NT2/D1 (cell line): ENCODE data around the genes COBL and SEC61G.

DNA sequence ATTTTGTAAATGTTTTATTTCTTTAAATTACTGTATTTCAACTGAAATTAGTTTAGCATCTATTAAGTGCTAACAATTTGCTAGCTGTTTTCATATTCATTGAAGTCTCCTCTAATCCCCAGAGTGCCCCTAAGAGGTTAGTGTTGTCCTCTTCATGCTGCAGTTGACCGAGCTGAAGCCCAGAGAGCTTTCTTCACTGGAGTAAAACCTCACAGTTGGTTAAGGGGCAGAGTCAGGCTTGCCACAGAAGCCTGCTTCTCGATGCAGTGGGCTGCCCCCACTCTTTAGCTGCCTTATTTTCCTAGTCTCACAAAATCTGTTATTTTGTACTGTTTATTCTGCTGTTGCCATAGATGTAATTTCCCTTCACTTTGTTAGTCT is 53.6 kb downstream of the SPATA48 start:
- RRBS, 2 experiments, result no CpG with 5 or more reads among the region's 2 CpGs

DNA sequence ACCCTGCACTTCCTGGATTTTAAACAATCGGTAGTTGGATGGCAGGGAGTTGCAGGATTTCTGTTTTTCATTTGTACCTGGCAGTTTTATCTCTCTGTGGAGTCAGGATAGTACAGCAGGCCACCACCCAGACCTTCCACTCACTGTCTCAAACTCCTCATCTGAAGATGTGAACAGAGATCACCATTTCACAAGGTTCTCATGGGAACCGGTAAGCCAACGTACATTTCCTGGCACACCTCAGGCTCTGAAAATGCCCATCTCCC is 42.2 kb upstream of the IKZF1 start:
- RRBS, 2 experiments, result no CpG with 5 or more reads among the region's 3 CpGs

GRCh38 chr7:50351108-50351795 is 46.7 kb downstream of the IKZF1 start:
- RRBS, 2 experiments, result no CpG with 5 or more reads among the region's 3 CpGs

DNA sequence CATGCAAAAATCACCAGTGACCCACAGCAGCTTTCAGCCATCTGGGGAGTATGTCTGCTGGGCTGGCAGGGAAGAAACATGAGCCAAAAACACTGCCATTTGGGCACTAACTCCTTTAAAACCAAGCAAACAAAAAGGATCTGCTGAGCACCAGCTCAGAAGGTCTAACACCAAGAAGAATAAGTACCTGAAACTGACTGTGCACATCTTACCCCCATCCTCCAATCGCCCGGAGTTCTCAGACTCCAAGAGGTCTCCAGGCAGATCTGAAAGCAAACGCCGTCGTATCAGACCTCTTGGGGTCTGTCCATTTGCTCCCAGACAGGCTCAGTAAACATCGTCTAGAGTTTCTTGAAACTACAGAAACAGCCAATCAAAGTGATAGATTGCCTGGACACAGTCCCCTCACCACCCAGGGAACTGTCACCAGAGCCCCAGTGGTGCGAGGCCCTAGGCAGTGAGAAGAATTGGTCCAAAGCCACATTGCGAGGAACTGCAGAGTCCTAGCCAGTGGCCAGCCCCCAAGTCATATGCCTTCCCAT is 80.3 kb upstream of the DDC start:
- RRBS, 2 experiments, result no CpG with 5 or more reads among the region's 8 CpGs

- RRBS, 2 experiments, result no CpG with 5 or more reads among the region's 16 CpGs
These were observed 92.3 kb upstream of the DDC start for GRCh38 chr7:50657209-50658279.

- RRBS, 2 experiments, result no CpG with 5 or more reads among the region's 9 CpGs
These were observed 58.7 kb downstream of the GRB10 start for GRCh38 chr7:50723969-50724418.

- RRBS, 2 experiments, result no CpG with 5 or more reads among the region's 7 CpGs
These were observed 56.9 kb downstream of the GRB10 start for GRCh38 chr7:50725692-50726374.

DNA sequence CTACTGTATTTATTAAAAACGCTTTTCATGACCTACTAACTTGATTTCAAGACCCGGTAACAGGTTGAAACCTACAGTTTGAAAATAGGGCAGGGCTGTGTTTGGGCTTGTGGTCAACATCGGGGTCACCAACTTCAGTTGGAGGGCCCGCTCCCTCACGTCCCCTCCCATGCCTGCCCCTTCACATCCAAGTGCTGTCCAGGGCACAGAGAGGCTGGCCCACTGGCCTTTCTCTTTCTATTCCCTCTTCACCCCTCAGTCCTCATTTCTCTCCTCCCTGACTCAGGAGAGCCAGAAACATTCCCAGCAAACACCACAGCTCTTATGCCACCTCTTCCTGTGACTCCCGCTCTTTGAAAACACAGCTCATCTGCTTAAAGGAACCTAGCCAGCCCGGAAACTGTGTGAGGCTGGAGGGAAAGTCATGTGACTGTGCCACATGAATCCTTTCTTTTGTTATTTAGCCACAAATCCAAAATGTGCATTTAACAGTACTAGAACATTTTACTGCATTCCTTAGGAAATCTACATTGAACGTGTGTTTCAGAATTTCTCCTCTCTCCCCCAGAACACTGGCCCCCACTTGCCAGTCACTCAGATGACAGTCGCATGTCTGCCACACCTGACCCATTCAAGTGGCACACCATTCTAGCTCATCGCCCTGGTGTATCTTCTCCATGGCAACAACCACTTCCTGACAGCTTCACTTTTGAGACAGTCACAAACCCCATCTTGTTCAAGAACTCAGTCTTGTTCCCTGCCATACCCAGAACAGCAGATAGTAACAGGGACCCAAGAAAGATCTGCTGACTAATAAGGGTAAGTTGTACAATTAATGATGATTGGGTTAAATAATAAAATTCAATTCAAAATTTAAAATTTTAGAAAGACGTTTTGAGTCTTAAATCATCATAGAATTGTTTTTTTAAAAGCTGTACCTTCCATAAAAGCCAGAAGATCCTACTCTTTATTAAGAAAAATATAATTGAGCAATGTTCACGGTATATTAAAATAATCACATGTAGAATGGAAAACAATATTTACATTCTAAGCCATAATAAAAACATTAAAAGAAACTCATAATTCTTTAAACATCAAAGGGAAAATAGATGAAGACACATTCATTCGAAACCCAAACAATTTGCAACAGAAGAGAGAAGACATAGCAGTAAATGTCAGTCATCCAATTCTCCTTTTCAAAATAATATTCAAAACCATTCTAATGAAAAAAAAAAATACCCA is 42.7 kb downstream of the GRB10 start:
- RRBS, 2 experiments, result no CpG with 5 or more reads among the region's 13 CpGs

DNA sequence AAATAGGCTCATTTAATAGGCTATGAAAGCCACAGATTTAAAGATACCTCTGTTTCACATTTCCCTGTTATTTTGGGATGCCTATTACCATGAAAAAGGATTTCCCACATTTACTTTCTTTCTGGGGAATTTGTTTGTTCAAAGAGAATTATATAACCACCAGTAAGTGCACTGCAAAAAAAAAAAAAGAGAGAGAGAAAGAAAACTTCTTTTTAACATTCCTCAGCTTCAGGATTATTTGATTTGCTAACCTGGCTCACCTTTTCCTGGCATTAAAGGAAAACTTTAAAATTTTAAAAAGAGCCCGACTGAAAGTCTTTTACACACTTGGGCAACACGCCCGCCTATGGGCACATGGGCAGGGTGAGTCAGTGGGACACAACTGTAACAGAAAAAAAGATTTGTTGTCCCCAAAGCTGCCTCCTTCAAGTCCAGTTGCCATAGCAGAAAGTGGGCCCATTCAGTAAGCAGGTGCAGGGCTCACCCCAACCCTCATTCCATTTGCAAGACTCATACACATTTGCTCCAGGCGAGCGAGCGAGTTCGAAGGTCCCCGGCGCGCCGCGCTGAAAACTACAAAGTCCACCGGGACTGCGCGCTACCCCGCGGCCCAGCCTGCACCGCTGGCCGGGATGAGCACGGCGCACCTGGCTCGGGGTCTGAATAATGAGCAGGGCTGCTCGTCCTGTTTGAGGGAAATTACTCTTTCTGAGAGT is 1.4 kb downstream of the COBL start:
- RRBS, 2 experiments, result 1 to 3% methylated on average over 7 of the region's 23 CpGs

DNA sequence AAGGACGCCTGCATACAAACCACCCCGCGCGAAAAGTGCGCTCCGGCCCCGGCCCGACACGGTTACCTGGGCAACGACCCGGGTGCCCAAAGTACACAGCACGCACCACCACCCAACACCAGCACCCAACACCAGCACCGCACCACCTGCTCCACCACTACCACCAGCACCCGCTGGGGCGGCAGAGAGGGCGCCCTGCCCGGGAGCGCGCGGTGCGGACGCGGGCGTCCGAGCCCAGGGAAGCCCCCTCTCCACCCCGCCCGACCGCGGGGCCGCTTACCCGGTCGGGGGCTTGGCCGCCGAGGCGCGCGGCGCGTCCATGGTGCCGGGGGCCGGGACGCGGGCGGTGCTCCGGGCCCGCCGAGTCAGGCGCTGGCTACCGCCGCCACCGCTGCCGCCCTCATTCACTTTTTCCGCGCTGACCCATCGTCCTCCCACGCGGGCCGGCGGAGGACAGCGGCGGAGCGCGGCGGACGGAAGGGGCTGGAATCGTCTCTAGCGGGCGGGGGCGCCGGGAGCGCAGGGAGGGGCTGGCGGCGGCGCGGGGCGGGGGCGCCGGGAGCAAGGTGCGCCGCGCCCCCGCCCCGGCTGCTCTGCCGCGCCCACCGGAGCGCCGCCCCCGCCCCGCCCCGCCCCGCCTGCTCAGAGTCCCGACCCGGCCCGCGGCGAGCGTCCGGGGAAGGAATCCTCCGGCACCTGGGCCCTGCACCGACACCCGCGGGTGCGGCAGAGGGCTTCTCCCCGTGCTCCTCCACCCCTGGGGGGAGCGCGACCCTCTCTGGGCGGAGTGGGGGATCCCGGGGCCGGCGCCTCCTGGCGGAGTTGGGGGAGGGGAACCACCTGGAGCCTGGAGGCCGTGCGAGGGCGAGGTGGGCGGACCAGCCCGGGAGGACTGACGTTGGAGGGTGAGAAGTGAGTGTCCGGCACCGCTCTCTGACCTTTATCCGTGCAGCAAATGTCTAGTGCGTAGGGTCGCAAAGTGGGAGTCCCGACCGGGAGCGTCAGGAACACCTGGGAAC is at the start of gene COBL:
Gene COBL (minus strand): TSS at position 497 of the 1,019 bp plus-strand sequence.
- RRBS, 2 experiments, result 1 to 2% methylated on average over 78 to 86 of the region's 126 CpGs

DNA sequence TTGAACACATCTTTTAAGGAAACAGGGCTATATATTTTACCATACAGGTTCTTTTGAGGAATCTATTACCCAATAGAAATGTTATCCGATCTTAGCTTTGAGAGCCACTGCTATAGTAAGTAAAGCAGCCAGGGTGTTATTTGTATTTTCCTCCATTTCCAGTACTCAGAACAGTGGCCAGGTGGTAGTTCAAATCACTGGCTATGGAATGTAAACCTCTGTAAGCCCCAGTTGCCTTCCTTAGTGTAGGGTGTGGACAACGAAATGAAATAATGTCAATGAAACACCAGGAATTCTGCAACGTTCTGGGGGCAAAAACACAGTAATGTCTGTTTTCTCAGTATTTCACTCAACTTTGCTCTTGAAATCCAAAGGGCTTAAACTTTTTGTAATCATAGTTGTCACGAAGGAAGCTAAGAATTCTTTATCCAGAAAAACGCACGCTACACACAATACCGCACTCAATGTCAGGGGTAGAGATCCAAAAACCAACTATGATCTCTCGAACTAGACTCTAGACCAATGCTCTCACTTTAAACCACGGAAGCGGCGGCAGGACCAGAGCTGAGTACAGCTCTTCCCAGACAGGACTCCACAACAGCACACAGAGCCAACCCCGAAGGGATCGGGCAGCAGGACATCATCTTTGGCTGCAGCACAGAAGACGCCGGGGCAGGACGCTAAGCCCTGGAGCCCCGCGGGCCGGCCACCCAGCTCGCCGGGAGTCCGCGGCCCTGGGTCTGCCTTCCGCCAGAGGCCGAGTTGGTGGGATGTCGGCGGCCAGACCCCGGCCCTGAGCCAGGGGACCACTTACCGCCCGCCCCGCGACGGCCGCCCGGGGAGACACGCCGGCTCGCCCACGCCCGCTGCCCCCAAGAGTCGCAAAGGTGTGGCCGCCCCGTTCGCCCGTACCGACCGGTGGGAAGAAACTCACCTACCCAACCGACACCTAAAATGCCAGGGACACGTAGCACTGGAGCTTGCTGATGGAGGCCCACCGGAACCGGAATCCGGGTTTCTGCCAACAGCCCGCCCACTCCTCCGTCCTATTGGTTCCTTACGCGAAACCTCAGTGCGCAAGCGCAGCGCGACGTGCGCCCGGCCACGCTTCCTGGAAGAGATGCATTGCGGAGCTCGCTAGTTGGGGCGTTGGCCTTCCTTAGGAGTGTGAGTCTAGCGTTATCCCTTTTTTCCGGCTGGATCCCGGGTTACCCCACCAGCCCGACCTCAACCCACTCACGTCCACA is at the start of gene SEC61G:
Gene SEC61G (minus strand): TSS at position 988 of the 1,247 bp plus-strand sequence.
- RRBS, 2 experiments, result 1 to 2% methylated on average over 48 of the region's 72 CpGs

- RRBS, 2 experiments, result no CpG with 5 or more reads among the region's 1 CpG
These were observed 122.7 kb upstream of the SEC61G start for GRCh38 chr7:54881796-54882044.

GRCh38 chr7:55021610-55022339 is 3.0 kb downstream of the EGFR start:
- RRBS, 2 experiments, result 82 to 95% methylated on average over 3 of the region's 13 CpGs

DNA sequence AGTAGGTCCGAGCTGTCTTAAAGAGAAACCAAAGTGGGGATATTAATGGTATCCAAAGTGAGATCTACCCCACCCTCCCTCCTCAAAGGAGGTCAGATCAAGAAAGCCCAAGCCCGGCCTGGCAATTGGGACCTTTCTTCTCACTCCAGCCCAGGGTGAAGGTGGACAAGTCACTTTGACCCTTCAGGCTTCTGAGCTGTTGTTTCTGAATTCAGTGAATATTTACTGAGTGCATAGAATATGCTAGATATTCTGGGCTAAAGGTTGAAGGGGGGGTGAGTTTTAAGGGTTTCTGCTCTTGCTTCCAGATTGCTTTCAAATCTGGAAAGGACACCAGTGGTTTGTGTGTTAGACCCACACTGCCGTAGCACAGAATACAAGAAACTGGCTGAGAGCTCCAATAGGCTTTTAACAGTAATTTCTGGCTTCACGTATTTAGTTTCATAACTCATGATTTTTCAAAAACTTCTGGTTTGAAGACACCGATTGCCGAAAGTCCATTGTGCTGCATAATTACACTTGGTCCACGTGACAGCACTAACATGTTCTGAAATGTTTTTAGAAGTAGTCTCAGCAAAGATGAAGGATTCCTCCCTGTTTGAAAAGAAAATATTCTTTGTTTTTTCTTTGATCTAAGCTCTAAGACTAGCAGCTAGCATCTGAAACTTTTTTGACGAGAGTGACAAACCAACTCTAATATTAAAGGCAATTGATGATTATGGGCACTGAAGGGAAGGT is 3.7 kb downstream of the EGFR start:
- RRBS, 2 experiments, result no CpG with 5 or more reads among the region's 8 CpGs

GRCh38 chr7:55143196-55143638 is 124.4 kb downstream of the EGFR start:
- RRBS, 2 experiments, result no CpG with 5 or more reads among the region's 10 CpGs

DNA sequence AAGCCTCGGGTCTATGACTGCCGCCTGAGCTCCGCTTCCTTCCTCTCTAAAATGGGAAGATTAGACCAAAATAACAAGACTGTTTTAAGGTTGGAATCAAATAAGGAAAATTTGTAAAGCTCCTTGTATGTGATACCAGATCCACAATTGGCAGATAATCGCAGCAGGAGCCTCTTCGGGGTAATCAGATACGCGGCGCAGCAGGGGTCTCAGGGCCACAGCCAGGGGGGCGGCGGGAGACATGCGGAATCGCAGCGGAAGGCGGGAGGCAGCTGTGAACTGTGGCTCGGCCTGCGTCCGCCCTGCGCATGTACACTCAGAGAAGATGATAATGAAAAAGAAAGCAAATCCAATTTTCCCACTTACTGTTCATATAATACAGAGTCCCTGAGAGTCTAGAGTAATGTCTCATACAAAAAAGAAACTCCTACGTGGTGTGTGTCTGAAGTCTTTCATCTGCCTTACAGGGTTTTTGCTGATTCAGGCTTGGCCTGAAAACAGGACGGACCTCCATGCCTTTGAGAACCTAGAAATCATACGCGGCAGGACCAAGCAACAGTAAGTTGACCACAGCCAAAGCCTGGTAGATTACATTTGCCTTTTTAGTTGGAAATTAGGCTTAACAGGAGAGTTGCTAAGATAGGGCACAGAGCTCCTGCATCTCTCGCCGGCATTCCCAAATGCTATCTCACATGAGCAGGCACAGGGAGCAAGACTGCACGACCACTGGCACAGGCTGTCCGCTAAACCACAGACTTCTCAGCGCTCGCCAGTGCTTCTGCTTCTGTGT is 138.6 kb downstream of the EGFR start:
- RRBS, 2 experiments, result no CpG with 5 or more reads among the region's 28 CpGs

- RRBS, 2 experiments, result no CpG with 5 or more reads among the region's 16 CpGs
These were observed 164.9 kb upstream of the LANCL2 start for GRCh38 chr7:55200163-55200753.

DNA sequence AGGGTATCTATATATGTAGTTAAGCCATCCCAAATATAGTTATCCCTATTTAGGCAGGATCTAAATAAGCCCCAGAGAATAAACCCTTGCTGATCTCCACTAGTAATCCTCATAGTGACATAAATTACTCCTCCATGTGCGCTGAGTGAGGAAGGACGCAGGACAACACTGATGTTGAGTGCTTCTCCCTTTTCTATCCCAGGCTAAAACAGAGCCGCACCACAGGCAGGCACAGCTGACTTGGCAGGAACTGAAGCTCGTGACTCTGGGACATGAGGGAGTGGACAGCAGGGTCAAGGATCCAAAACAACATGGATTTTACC is 46.0 kb downstream of the VOPP1 start:
- RRBS, 2 experiments, result no CpG with 5 or more reads among the region's 4 CpGs

- RRBS, 2 experiments, result no CpG with 5 or more reads among the region's 24 CpGs
These were observed 34.6 kb downstream of the VOPP1 start for GRCh38 chr7:55537309-55538579.

GRCh38 chr7:55555887-55556659 is 16.2 kb downstream of the VOPP1 start:
- RRBS, 2 experiments, result no CpG with 5 or more reads among the region's 6 CpGs